ENCODE measurements around a stretch of chr5.

- PRO-cap = unidirectional peak, plus-strand start at chr5:65924983; bidirectional peak, plus-strand start at chr5:65925293, minus-strand start at chr5:65925264
- RAMPAGE, long total RNA, 4 experiments = no peak in any of the 4 experiments
These were observed 1.5 kb upstream of the ERBIN start for GRCh38 chr5:65924596-65925462.

DNA sequence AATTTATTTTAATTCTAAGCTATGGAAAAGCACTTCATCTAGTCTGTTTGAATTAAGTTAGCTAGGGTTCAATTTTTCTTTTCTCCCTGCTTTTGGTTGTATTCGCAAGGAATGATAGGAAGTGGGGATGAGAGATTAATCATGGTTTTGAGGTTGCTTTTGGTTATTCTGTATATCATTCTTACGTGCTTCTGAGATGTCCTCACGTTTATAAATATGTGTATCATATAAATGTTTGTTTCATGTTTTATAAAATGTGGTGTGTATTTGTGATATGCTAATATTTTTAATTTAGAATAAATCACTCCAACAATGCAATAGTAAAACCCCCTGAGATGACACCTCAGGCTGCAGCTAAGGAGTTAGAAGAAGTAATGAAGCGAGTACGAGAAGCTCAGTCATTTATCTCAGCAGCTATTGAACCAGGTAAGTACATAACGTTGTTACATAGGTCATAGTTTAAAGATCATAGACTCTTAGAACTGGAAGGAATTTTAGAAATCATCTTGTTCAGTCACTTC lies 19.5 kb downstream of the SREK1 start:
- PRO-cap = no peak
- RAMPAGE, long total RNA, 4 experiments = no peak in any of the 4 experiments

- PRO-cap = no peak
- RAMPAGE, long total RNA, 4 experiments = start-site peak on the plus strand in 1 of 4 experiments, at chr5:66164724-66164888 at its widest, 18 reads per replicate
These were observed 20.3 kb downstream of the SREK1 start for GRCh38 chr5:66164188-66165028.

DNA sequence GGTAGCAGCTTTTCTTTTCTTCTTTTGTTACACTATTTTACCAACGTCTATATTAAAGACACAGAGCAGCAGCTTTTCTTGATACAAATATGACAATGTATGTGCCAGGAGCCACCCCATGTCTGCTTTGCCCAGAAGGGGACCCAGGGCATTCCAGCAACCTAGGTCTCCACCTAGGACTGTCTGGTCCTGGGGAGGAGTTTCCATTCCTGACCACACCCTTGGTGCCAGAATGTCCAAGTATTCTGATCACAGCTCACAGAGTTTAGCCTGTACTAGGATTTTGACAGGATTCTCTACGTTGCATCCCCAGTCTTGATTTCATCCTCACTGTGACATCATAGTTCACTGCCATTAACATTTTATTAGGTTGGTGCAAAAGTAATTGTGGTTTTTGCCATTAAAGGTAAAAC lies 224.7 kb downstream of the SREK1 start:
- PRO-cap = no peak
- RAMPAGE, long total RNA, 4 experiments = no peak in any of the 4 experiments

- PRO-cap = no peak
- RAMPAGE, long total RNA, 4 experiments = no peak in any of the 4 experiments
These were observed 207.4 kb downstream of the CD180 start for GRCh38 chr5:66989110-66989702.

GRCh38 chr5:67012140-67012809 lies 184.3 kb downstream of the CD180 start:
- PRO-cap = no peak
- RAMPAGE, long total RNA, 4 experiments = no peak in any of the 4 experiments

- PRO-cap = no peak
- RAMPAGE, long total RNA, 4 experiments = start-site peak on the plus strand in 1 of 4 experiments, at chr5:67165256-67165324 at its widest, 10 reads per replicate
These were observed 31.4 kb downstream of the CD180 start for GRCh38 chr5:67165087-67165704.

DNA sequence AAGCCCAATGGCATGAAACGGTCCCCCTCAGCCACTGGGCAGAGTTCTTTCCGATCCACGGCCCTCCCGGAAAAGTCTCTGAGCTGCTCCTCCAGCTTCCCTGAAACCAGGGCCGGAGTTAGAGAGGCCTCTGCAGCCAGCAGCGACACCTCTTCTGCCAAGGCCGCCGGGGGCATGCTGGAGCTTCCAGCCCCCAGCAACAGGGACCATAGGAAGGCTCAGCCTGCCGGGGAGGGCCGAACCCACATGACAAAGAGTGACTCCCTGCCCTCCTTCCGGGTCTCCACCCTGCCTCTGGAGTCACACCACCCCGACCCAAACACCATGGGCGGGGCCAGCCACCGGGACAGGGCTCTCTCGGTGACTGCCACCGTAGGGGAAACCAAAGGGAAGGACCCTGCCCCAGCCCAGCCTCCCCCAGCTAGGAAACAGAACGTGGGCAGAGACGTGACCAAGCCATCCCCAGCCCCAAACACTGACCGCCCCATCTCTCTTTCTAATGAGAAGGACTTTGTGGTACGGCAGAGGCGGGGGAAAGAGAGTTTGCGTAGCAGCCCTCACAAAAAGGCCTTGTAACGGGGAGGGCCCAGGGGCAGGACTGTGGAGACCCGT lies 30.0 kb downstream of the CD180 start:
- PRO-cap = no peak
- RAMPAGE, long total RNA, 4 experiments = start-site peak on the plus strand in 2 of 4 experiments, centred at positions 43 to 380 of the sequence, 10 to 16 reads per replicate

DNA sequence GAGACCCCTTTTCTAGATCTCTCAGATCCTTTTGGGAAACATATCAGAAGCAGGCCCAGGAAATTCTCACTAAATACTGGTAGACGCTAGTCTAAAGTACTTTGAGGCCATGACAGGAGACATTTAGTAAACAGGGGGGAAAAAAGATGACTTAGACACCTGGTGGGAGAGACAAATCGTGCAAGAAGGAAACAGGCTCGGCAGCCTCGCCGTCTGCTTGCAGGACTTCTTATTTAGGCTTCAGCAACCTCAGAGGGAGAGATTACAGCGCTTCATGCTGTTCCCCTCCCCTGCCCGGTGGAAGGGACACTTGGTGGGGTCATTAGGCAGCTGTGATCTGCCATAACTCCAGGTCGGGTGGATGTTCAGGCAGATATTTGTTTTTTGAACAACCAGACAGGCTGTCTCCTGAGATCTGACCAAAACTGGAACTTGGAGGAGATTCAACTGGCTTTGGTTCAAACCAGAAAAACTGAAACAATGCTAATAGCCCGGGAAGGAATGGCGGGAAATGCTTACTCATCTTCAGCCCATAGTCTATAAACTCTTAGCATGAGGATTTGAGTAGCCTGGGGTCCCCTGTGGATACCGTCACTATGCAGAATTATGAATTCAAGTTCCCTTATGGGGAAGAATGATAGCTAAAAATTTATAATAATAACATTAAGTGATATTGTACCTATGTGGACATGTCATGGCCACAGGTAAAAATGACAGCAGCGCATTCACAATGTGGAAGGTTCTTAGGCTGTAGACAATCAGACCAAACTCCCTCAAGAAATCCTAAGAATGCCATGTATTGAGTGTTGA lies 38.2 kb upstream of the CD180 start:
- PRO-cap = no peak
- RAMPAGE, long total RNA, 4 experiments = no peak in any of the 4 experiments

GRCh38 chr5:67235450-67236330 lies 39.1 kb upstream of the CD180 start:
- PRO-cap = no peak
- RAMPAGE, long total RNA, 4 experiments = no peak in any of the 4 experiments

DNA sequence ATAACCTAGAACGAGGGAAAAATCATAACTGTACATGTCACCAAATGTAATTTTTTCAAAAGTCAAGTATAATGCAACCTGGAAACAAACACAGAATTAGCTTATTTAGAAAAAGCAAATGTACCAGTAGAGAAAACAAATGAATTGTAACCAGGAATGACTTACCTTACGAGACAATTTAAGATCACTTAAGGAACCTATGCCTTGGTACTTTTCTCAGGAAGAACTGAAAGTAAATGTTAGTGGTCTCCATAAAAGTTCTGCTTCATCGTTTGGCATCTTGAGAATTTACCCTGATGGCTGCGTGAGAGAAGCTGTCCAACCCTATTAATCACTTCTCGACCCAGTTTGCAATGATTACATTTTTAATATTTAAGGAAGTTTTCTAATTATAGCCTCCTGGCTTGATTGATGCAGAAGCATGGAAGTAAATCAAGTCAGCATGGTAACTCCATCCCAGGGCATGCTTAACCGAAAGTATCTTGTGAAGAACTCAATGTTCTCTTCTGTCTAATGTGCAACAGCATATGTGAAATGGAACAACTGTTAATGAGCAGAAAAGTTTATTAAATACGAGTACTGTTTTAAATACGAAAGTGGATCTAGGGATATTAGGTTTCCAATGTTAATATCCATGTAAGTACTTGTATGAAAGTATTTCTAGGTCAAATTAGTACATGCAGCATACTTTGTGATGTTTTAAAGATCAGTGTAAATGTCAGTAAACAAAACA lies 278.8 kb upstream of the CD180 start:
- PRO-cap = no peak
- RAMPAGE, long total RNA, 4 experiments = no peak in any of the 4 experiments

DNA sequence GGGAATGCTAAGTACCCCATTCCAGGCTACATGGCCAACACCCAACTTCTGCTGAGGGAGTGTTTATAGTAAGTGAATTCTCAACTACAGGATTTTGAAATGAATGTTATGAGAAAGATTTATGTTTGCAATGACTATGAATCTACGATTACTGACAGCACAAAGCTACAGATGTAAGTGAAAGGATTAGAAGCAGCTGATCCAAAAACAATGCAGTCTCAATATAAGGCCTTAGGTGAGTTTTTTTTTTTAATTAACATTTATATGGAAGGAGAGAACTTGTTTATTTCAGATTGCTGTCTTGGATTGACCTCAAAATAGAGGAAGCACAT lies 294.4 kb upstream of the CD180 start:
- PRO-cap = no peak
- RAMPAGE, long total RNA, 4 experiments = start-site peak on the plus strand in 1 of 4 experiments, centred at position 96 of the sequence, 7 reads per replicate

- PRO-cap = no peak
- RAMPAGE, long total RNA, 4 experiments = no peak in any of the 4 experiments
These were observed 4.7 kb downstream of the PIK3R1 start for GRCh38 chr5:68220204-68220718.

DNA sequence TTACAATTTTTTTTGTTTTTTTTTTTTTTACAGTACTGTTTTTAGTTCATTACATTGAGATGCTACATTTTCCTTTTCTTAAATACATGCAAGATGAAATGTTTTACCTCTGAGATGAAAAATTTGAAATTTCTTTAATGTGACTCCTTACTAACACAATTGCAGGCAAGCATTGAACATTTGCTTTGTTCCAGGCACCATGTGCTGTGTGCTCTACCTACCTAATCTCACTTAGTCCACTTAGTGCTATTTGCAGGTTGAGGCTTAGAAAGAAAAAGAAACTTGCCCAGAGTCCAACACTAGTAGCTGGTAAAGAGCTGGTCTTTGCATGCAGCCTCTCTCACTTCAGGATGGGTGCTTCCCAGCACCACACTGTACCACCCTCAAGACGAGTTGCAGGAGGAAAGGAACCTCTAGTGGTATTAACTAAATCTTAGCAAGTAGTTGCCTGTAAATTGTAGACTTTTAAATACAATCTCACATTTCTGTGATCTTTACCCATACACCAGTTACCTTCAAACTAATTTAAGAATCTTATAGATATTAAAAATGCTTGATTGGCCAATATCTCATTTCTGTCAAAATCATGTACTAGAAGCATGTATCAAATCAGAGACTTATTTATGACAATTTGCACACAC lies 25.9 kb downstream of the PIK3R1 start:
- PRO-cap = no peak
- RAMPAGE, long total RNA, 4 experiments = no peak in any of the 4 experiments

- PRO-cap = no peak
- RAMPAGE, long total RNA, 4 experiments = no peak in any of the 4 experiments
These were observed 37.7 kb downstream of the PIK3R1 start for GRCh38 chr5:68252986-68253843.

DNA sequence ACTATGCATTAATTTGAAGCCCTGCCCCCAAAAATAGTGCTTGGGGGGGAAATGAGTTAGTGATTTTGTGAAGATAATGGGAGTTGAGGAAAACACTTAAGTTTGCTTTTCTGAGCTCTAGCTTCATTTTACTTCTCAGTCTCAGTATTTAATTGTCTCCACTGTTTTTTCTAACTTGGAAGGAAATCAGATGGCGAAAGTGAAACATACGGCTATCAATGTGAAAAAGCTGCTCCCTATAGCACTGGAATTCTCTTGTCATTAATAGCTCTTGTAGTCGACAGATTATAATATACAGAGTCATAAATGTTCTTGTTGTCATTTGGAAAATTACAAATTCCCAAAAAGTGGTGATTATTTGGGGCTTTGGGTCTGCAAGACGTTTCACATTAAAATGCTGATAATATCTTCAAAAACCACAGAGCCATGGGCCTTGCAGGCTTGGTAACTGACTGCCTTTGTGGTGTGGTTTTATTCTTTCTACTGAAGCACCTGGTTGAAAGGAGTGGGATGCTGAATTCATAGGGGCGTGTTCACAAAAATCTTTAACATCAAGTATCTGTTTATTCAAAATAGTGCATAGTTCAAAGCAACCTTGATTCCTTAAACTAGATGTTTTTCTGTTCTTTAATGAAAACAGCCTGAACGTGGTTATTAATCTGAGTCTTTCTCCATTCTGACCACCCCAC lies 40.1 kb downstream of the PIK3R1 start:
- PRO-cap = no peak
- RAMPAGE, long total RNA, 4 experiments = no peak in any of the 4 experiments

DNA sequence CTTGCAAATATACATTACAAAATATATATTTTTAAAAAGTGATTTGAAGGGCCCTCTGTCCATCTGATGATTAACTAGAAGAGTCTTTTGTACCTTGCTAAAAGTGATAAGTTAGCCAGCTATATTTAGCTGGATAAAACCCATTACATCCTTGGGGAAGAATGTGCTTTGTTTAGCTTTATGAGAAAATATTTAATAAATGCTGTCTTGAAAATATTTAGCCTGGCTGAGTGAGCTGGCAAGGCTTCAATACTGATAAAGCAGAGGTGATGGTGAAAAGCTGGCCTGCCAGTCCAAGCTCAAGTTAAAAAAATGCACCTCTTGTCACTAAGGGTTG lies 48.4 kb downstream of the PIK3R1 start:
- PRO-cap = no peak
- RAMPAGE, long total RNA, 4 experiments = no peak in any of the 4 experiments

GRCh38 chr5:68281355-68281786 lies 65.8 kb downstream of the PIK3R1 start:
- PRO-cap = no peak
- RAMPAGE, long total RNA, 4 experiments = no peak in any of the 4 experiments

DNA sequence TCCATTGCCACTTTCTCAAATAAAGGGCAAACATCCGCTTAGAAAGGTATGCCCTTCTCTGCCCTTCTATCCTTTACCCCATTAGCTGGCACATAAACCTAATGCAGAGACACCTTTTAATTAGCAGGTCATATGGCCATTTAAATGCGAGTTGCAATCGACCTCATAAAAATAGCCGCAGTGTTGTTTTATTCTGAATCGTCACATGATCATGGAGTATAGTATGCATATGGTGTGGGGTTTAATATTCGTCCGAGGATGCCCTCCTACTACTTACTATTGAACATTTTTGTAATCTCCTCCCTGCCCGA lies 72.0 kb downstream of the PIK3R1 start:
- PRO-cap = no peak
- RAMPAGE, long total RNA, 4 experiments = no peak in any of the 4 experiments

DNA sequence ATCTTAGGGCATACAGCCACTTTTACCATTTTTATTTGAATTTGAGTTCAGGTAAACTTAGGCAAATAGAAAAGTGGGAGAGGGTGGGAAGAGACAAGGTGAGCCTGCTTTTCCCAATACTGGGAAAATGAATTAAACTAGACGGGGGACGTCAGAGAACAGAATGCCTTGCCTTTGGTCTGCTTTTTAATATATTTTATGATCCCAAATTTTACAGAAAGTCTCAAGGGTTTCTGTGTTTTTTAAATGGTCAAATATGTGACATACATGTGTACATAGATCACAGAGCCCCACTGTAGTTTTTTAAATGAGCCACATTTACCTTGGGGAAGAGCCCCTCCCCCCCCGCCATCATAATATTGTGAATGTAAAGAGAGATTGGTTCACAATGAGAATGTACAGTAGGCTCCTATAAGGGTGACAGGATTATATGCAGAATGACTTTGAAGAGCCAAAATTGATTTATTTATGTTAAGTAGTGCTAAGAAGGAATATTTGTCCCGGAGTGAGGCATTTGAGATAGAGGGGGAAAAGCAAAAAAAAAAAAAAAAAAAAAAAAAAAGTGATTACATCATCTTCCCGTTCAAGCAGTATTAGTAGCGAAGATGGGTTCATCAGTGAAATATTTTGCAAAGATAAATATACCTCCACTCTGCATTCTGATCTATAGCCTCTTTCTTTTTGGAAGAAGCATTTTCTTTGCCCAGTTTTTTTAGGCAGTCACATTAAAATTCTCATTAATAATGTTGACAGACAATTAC lies 73.8 kb downstream of the PIK3R1 start:
- PRO-cap = no peak
- RAMPAGE, long total RNA, 4 experiments = no peak in any of the 4 experiments